GM23338 (cell line): ENCODE measurements around the gene FYB2.

- PRO-cap: no peak
- RAMPAGE, long total RNA: no peak
Measured at GRCh38 chr1:55138169-55139177, 76.7 kb downstream of the USP24 start.

GRCh38 chr1:55217346-55217839 is 2.2 kb upstream of the USP24 start:
- PRO-cap: no peak
- RAMPAGE, long total RNA: no peak

- PRO-cap: no peak
- RAMPAGE, long total RNA: no peak
Measured at GRCh38 chr1:55362582-55363110, 147.5 kb upstream of the USP24 start.

- PRO-cap: no peak
- RAMPAGE, long total RNA: no peak
Measured at GRCh38 chr1:55718607-55719470, 503.7 kb upstream of the USP24 start.

DNA sequence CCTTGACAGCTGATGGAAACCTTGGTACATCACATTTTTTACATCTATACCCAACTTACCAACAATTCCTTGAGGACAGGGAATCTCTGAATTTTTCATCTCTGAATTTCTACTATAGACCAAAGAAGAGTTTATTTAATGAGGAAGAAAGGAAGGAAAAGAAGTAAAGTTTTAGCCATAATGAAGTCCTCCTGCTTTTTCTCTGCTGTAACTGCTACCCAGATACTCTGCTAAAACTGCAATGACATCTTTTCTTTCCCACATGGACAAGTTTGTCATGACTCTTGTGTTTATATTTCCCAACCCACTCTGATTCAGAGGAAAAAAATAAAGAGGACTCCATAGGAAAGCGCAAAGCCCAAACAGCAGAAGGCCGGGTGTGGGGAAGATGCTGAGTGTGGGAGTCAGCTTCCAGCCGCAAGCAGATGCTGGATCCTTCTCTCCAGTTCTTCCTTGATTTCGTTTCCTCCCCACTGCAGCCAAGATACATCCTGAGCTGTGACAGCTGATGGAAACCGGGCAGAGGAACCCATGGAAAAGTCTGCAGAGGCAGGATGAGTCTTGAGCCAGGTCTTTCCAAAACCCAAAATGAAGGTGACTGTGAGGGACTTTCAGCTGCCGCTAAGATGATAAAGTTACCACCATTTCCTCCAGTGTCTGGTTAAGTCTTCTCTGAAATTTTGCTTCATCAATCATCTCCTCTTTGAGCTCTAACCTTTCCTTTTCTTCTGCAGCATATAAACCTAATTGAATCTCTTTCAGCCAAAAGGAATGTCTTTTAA is 498.2 kb downstream of the PLPP3 start:
- PRO-cap: no peak
- RAMPAGE, long total RNA: no peak

- PRO-cap: no peak
- RAMPAGE, long total RNA: no peak
Measured at GRCh38 chr1:56096345-56096704, 483.0 kb downstream of the PLPP3 start.

DNA sequence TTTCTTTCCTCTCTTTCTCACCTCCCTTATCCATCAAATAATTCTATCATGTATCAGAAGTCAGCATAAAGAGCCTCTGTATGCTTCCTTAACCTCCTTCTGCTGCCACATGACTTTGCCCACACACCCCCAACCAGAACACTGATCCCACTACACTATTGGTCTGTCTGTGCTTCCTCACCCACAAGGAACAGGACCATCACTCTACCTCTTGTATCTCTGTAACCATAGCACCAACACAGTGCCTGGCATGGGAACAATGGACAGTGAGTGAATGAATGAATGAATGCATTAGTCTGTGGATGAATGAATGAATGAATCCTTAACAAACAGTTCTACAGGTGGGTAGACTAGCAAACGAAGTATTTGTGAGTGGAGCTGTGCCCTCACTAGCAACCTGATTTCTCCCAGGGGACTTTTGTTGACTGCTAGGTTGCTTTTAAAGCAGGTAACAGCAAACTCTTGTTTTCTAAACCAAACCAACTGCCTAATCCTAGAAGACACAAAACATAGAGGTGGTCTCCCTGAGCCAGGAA is 199.6 kb downstream of the PLPP3 start:
- PRO-cap: no peak
- RAMPAGE, long total RNA: no peak

- PRO-cap: no peak
- RAMPAGE, long total RNA: no peak
Measured at GRCh38 chr1:56415803-56416175, 163.6 kb downstream of the PLPP3 start.

- PRO-cap: no peak
- RAMPAGE, long total RNA: no peak
Measured at GRCh38 chr1:56447624-56448373, 131.6 kb downstream of the PLPP3 start.

- PRO-cap: no peak
- RAMPAGE, long total RNA: no peak
Measured at GRCh38 chr1:56457678-56458403, 121.5 kb downstream of the PLPP3 start.

DNA sequence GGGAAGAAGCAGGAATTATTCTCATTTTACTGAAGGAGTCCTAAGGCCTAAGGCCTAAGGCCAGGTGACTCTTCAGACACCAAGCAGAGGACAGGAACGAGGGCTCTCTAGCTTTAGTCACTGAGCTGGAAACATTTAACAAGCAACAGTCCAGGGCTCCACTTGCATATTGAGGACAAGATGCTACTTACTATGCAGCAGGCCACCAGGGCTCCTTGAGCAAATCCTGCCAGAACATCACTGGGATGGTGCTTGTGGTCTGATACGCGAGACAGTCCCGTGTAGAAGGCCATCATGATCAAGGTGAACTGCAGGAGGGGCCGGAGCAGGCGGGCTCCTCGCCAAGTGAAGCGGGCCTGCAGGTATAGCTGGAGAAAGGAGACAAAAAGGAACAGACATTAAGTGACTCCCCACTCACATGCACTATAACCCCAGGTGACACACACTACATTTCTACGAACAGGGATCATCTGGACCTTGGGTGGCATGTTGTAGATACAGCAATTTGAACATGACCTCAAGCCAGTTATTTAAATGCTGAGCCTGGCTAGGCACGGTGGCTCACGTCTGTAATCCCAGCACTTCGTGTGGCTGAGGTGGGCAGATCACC is 67.5 kb downstream of the PLPP3 start:
- PRO-cap: no peak
- RAMPAGE, long total RNA: no peak

GRCh38 chr1:56563424-56564046 is 15.8 kb downstream of the PLPP3 start:
- PRO-cap: no peak
- RAMPAGE, long total RNA: no peak

DNA sequence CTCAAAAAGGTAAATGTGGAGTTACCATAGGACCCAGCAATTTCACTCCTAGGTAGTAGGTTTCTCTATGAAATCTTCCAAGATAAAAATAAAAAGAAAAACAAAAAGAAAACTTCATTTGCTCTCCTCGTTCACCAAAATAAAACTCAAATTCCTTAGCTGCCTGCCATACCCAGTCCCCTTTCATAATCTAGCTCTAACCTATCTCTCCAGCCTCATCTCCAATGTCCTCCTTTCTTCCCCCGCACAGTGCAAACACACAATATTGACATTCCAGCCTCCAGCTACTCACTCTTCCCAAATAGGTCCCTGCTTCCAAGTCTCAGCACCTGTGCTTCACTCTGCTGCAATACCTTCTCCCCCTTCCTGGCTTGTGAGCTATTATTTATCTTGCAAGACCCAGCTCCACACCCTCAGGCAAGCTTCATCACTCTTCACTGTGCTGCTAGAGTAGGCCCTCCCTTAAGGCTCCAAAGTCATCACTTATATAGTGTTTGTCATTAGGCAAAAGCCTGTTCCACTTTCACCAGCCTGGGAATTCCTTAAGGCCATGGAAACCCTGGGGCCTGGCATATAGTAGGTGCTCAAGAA is 9.7 kb downstream of the PLPP3 start:
- PRO-cap: no peak
- RAMPAGE, long total RNA: no peak

GRCh38 chr1:56811315-56811782 is 7.9 kb downstream of the FYB2 start:
- PRO-cap: no peak
- RAMPAGE, long total RNA: no peak

DNA sequence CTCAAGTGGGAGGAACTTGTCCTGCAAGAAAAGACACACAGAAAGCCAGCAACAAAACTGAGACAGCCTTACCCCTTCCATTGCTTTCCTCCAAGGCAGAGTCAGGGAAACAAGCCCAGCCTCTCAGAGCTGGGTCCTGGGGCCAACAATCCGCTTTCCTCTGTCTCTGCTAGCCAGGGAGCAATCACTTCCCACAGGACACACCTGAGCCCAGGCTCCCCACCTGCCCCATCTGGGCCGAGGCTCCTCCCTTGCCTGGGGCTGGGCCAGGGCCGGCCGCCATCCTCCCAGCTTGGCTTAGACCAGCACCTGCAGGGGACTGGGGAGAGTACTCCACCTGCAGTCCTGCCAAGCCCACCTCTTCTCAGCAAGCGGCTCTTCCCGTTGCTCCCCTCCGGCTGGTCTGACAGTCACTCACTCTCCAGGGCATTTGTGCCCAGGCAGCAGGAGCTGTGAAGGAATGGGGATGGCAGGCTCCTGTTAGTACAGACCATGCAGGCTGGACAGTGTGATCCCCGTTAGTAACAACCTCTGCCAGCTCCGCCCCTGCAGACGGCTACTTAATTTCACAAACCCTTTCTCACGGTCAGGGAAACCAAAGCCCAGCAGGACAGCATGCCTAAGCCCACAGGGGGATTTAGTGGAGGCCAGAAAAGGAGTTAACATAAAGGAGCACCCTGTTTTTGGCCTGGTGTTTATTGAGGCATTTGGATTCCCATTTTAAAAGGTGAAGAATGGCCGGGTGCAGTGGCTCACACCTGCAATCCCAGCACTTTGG is at the start of gene FYB2:
FYB2 (minus strand) TSS at position 195 of the 778 bp plus-strand sequence.
- PRO-cap: bidirectional peak, plus-strand start at position 326 of the sequence, minus-strand start at position 185 of the sequence; unidirectional peak, minus-strand start at position 523 of the sequence
- RAMPAGE, long total RNA: no peak

DNA sequence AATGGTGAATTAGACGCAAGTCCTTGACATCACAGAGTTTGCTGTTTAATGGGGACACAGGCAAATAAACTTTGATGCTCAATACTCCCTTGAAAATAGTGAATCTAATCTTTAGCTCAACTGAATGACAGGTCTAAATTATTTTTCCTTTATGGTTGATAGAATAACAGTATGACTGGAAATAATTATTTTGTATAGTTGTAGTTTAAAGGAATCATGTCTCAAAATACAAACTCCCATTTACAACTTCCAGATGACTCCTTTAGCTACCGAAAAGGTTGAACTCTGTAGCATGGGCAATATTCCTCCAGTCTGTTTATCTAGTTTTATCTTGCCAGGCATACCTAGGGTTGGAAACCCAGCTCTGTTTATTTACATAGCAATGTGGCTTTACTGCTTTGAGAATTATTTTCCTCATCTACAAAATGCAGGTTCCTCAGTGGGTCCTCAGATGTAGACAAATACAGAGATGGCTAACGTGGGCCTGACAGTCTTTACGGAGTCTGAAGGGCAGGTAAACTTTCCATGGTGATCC is 51.0 kb downstream of the C8A start:
- PRO-cap: no peak
- RAMPAGE, long total RNA: no peak

DNA sequence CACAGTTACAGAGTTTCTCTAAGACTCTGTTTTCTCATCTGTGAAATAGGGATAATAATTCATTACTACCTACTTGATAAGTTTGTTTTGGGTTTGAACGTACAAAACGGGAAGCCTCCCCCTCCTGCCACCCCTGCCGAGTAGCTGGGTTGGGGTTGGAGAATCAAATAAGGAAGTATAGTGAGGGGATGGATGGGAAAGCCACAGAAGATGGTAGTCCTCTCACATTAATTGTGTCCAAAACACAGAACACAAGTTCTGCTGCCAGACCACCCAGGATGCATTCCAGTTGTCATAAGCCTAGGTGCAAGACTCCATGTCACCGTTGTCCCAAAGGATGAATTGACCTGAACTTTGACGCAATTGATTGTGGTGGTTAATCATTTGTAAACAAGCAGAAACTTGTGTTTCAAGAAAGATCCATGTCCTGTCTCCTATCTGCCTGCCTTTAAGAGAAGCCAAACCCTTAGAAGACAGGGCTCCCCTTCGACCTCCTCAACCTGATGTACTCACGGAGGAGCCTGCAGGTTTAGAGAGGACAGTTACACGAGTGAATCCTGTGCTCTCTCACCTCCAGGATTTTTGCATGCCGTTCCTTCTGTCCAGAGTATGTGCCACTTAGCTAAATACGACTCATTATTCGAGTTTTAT is 2.0 kb upstream of the C8B start:
- PRO-cap: no peak
- RAMPAGE, long total RNA: no peak

- PRO-cap: no peak
- RAMPAGE, long total RNA: no peak
Measured at GRCh38 chr1:56973856-56974465, 8.1 kb upstream of the C8B start.

DNA sequence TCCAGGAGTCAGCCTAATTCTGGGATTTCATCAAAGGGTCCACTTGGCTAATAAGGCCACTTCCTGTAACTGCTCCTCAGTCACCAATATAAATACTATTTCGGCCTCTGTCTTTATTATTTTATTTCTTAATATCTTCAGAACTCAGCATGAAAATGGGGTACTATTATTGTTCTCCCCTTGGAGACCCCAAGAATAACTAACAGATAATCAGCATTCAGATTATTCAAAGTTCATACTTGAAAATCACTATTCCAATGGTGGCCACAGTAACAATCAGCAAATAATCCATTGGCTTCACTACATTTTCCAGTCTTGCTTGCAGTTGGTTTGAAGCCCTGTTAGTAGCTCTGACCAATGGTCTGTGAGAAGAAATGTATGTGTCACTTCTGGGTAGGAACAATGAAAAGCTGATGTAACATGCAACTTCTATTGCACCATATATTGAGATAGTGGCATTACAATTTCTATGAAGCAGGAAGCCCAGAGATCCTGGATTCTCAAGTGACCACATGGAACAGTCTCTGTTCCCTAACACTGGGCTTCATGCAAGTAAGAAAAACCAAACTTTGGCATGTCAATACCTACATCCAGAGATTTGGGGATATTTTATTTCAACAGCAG is 250.9 kb upstream of the DAB1 start:
- PRO-cap: bidirectional peak, plus-strand start at position 486 of the sequence, minus-strand start at position 352 of the sequence
- RAMPAGE, long total RNA: no peak

- PRO-cap: bidirectional peak, plus-strand start at chr1:58546217, minus-strand start at chr1:58545942
- RAMPAGE, long total RNA: no peak
Measured at GRCh38 chr1:58545777-58546538, 568 bp downstream of the OMA1 start.